ENCODE measurements around the genes FSTL5, CBR4 and MFAP3L.

GRCh38 chr4:159248662-159249287, 145.9 kb downstream of the RAPGEF2 start:
- PRO-cap, 2 experiments: no peak in any of the 2 experiments

- PRO-cap, 2 experiments: no peak in any of the 2 experiments
Observed at GRCh38 chr4:159322246-159322818, 219.5 kb downstream of the RAPGEF2 start.

GRCh38 chr4:159382727-159383359, 280.0 kb downstream of the RAPGEF2 start:
- PRO-cap, 2 experiments: no peak in any of the 2 experiments

DNA sequence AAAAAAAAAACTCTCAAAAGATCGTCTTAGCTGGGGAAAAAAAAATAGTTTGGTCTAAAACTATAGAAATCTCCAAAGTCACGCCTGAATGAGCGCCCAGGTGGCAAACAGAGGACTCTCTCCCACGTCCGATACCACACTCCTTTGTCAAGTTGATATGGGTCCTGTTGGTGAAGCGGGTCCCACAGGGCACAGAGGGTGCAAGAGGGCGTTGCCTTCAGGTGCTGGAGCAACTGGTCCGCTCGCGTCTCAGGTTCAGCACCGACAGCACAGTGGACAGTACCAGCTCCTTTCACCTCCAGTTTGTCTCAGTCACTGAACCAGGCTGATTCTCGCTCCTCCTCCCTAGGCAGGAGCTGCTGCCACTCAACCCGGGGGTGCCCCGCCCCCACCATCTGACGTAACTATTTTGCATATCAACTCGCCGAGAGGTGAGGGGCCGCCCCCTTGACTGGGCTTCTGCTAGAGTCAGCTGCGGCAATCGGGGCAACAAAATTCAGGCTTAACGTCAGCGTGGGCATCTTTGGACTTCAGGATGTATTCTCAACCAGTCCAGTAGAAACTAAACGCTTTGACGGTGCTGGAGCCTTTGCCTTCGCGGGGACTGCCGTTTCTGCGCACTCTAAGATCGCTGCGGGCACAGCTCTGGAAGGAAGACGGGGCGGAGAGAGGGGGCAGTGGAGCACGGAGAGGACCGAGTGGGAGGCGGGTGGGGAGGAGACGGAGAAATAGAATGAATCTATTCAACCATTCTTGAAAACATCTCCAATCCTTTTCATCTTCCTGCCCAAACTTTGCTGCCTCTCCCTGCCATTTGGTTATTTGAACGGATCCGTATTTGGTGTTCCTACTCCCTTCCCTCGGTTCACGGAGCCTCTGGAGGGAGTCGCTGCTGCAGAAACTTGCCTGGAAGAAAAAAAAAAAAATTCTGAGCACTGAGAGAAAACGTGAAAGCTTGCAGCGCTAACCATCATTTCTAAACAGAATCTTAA, at the start of gene FSTL5:
Gene FSTL5 (minus strand): TSS at position 317 of the 992 bp plus-strand sequence.
- PRO-cap, 2 experiments: no peak in any of the 2 experiments

- PRO-cap, 2 experiments: no peak in any of the 2 experiments
Observed at GRCh38 chr4:163665552-163665762, 171.0 kb downstream of the TMA16 start.

DNA sequence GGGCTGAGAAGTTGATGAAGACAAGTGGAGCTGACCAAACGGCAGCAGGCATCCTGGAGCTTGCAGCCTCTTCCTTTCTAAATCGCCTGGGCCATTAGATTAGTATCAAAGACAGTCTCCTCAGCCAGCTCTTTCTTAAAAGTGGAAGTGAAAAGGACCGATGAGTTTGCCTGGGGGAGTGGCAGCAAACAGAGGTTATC, 179.8 kb downstream of the TMA16 start:
- PRO-cap, 2 experiments: no peak in any of the 2 experiments

GRCh38 chr4:165206910-165207199, 506 bp upstream of the KLHL2 start:
- PRO-cap, 2 experiments: no peak in any of the 2 experiments

DNA sequence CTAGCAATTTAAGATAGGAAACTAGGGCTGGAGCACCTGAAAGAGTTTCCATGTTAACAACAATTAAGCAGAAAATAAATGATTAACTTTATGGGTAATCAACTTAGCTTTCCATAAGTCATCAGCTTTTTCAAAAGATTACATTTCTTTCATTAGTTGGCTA, 211 bp upstream of the ANXA10 start:
- PRO-cap, 2 experiments: no peak in any of the 2 experiments

DNA sequence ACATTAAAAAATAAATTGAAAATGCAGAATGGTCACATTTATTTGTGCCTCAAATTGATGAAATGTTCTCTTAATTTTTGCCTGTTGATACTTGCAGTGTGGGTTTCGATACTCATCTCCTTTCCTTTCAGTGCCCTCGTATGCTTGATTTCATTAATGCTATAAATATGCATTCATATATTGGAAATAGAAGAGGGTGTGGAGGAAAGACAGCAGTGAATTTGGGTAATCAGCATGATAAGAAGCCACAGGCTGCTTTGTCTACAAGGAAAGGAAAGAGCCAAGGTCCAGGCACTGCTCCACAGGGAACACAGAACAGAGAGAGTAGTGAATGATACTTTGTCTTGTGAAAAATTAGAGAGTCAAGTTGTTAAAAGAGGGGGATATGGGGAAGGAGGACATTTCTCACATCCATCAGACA, 999 bp upstream of the DDX60 start:
- PRO-cap, 2 experiments: no peak in any of the 2 experiments

- PRO-cap, 2 experiments: peak in 2 of 2 experiments; most common plus-strand start chr4:168489029 (in 2)
Observed at GRCh38 chr4:168488945-168489232, 8.0 kb upstream of the PALLD start.

DNA sequence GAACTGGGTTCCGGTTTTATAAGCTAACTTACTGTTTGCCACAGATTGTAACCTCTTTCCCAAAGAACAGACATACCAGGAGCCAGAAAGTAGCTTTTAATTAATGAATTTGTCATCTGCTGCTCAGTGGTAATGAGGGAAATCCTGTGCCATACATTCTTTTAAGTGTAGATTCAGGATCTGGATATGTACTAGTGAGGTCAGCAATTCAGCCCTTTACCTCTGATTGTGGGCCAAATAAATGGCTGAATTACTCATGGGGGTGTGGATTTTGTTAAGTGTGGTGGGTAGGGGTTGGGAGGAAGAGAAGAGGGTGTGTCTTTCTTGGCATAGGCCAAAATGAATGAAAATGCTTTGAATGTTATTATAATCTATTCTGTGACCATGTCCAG, 244.5 kb downstream of the CBR4 start:
- PRO-cap, 2 experiments: no peak in any of the 2 experiments

DNA sequence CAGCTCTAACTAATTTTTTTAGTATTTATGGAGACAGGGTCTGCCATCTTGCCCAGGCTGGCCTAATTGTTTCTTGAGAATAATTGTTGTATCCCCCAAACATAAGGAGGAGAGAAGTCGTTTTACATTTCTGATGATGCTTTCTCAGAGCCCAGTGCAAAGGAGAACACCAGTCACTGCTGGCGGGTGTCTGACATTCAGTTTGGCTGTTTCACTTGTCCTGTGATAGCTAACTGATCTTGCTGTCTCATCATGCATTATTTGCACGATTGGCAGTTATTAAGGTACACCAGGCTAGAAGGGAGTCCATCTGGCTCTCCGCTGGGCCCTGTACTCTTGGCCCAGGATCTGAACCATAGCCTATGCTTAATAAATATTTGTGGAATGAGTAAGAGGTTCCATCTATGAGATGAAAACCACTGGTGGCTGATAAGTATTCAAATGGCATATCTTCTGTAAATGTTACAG, 213.8 kb downstream of the CBR4 start:
- PRO-cap, 2 experiments: no peak in any of the 2 experiments

DNA sequence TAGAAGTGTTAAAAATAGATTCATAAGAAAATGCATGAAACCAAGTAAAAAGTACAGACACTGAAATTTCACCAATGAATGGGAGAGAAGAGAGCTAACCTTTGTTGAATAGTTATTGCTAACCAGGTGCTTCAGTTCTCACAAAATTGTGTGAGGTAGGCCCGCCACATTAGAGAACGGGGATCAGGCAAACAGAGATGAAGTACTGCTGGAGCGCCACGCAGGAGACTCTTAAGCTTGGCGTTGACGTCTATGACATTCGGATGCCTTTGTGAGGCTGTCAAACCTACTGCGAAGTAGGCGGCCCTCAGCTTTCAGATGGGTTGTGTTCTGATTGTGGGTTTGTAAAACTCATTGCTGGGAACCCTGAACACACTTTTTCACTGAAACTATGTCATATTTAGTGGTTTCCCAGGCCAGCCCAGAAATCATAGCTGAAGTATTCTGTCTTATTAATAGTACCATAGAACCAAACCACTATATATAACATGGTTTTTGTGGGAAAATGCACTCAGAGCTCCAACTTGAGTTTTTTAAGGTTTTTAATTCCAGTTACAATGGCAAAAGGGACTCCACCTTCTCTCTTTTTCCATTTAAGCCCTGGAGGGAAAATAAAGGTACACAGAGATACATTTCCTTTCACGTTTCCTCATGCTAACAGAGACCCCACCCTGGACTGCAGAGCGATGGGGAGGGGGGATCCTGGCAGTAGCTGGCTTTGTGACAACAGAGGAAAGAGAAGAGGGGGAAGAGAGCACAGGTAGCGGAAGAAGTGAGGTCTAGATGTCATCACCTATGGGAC, 173.4 kb downstream of the CBR4 start:
- PRO-cap, 2 experiments: peak in 2 of 2 experiments; most common plus-strand start position 185 of the sequence (in 1); most common minus-strand start position 207 of the sequence (in 2)

GRCh38 chr4:168857886-168858580, 152.0 kb downstream of the CBR4 start:
- PRO-cap, 2 experiments: no peak in any of the 2 experiments

DNA sequence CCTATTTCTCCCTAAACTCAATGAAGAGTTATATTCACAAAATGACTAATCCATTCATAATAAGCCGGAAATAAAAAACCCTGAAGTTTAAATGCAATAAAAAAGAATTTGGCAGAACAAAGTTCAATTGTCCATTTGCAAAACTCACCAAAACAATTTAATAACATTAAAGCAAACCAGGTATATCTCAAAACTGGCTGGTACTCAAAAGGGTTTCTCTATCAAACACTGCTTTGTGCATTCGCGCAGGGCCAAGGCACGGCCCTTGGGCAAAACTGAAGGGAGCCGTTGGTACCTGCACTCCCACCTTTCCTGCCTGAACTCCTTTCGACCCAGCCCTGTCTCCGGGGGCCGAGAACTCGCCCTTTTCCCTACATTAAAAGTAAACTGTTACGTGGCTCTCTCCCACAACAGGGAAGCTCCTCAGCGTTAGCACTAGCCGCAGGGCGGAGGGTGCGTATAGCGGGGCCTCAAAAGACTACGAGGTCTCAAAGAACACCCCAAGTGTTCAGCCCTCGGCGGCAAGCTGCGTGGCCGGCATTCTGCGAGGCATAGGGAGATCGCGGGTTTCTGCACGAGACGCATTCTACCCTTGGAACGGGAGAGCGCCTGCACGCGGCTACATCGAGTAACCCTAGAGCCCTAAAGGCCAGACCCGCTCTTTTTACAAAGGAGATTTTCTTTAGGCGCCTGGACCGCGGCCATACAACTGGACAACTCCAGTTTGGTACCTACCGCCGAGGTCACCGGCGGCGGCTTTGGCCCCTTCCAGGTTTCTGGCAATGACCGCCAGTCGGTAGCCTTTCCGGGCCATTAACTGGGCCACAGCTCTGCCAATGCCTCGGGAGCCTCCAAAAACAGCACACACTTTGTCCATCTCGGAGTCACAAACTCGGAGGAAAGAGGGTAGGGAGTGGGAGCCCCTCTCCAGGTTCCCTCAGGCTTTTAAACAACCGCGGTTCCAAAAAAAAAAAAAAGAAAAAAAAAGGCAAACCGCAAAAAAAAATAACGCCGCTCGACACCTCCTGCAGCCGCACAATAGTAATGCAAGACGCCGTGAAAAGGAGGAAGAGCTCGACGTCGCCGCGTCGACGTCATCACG, at the start of gene CBR4:
Gene CBR4 (minus strand): TSS at position 1,043 of the 1,102 bp plus-strand sequence.
- PRO-cap, 2 experiments: peak in 2 of 2 experiments; most common minus-strand start position 1,043 of the sequence (in 2)

- PRO-cap, 2 experiments: peak in 2 of 2 experiments; most common plus-strand start chr4:170026555 (in 2); most common minus-strand start chr4:170026340 (in 2)
Observed at GRCh38 chr4:170025384-170026746, at the start of gene MFAP3L. TSS of gene MFAP3L (minus strand) at chr4:170026395.

DNA sequence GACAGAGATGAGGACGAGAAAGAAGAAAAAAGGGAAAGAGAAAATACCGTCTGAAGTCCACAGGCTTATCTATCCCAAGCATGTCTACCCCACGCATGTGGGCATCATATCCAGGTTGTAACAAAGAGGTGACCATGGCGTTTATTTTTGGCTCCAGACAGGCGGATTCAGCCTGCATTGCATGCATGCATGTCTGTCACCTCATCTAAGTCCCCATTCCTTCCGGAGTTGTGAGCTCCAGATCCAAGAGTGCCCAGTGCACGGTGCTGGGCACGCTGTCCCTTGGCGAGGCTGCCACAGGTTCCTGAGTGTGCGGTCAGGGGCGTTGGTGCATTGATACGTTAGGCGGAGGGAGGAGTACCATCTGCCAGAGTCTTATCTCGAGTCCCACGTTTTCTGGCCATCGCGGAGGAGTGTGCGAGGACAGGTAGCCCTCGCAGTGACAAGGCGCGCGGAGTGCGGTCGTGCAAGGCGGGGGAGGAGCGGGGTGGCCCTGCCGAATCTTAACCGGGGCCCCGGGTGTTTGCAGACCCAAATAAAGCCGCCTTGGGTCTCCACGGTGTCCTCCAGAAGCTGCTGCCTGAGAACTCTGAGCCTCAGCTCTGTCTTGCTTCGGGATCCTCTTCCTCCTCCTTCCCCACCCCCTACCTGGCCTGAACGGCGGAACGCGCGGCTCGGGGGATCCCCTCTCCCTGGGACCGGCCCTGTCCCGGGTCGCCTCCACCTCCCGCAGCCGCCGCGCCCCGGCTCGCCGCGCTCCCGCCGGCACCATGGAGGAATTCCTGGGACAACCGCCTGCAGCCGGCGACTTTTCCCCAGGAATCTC, 668 bp upstream of the GALNTL6 start:
- PRO-cap, 2 experiments: no peak in any of the 2 experiments

- PRO-cap, 2 experiments: no peak in any of the 2 experiments
Observed at GRCh38 chr4:172028071-172028404, 214.8 kb downstream of the GALNTL6 start.

DNA sequence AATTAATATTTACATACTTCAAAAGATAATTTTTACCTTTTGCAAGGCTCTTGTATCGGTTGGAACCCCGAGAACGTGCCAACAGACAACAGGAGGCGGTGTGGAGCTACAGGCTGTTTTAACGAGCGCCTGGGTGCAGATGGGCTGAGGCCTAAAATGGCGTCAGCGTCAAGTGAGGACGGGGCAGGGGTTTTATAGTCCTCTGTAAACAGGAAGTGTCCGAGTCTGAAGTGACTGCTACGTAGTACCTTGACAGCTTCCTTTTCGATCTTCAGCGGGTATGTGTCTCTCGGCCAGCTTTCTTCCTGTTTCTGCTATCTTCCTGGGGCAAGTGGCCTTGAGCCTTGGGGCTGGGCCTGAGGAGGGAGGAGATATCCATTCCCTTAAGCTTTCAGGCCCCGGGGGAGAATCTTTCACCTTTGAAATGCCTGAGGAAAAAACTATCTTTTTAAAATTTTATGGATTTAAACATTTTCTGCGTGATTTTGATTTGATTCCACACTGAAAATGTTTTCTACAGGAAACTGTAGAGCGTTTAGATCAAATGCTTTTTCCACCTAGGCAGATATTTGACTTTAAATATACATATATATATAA, 342.8 kb downstream of the GALNTL6 start:
- PRO-cap, 2 experiments: no peak in any of the 2 experiments

DNA sequence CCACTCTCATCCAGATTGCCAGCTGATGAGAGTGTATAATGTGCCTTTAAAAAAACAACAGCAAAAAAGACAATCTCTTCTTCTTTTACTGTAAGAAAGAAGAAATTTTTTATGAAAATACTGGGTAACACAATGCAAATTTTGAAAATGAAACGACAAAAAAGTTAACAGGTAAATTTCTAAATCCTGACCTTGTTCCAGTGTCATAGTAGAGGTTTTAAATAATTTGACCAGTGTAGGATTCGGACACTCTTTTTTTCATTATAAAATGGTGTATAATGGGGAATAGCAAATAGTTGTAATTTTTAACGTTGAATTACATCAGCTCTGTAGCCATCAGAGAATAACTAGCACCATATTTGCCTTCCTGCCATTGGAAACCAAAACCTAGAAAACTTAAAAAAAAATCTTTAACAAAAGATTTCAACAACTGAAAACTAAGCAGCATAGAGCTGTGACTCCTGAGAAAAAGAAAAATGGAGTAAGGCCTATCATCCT, 568.7 kb upstream of the GALNT7 start:
- PRO-cap, 2 experiments: no peak in any of the 2 experiments

Data from right ventricle myocardium (tissue), 1 donor.